Epithelial cell of prostate (primary cell): ENCODE data around the gene MYO5B.

DNA sequence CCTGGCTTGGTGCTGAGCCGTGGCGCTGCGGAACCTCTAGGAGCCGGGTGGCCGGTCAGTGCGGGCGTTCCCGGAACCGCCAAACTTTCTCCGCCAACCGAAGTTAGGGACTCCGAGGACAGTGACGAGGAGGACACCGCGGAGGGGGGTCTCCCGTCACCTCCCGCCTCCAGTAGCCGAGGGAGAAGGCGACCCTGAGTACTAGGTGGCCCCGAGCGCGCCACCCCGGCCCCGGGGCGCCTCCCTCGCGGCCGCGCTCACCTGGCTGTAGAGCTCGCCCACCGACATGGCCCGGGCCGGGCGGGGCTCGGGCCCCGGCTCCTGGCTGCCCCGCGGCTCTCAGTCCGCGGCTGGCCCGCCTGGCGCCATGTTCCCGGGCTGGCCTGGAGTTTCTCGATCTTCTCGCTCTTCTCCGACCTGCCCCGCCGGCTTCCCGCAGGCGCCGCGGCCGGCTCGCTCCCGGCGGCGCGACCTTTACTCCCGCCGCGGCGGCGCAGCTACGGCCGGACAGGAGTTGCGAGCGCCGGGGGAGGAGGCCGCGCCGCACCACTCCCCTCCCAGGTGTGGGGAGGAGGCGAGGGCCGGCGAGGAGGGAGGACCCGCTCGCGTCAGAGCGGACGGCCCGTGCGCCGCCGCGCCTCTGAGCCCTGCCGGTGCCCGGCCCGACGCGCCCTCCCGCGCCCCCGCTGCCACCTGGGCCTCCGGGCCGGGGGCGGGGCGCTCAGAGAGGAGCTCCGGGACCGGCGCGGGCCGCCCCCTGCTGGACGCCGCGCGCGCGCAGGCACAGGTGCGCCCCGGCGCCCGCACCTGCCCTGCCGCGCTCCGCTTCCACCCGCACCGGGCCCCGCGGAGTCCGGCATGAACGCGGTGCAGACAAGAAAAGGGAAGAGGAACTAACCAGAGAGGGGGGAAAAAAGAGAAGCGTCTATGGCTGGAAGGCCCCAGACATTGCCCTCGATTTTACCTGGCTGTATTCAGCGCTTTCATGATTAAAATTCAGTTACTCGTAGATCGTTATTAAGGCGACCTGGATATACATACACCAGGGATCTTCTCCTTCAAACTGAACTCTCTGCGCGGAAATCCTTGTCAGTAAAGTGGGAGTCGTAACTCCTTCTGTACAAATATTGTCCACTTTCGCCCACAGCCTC, at the start of gene MYO5B:
Gene MYO5B, minus strand, starts transcription at position 642 of the 1,151 bp plus-strand sequence.
- RRBS, result 1% methylated on average over 78 of the region's 131 CpGs

- RRBS, result 33% methylated on average over 22 of the region's 58 CpGs
These were observed 2.0 kb upstream of the CFAP53 start for GRCh38 chr18:50267948-50268966.

- RRBS, result 3% methylated on average over 5 of the region's 23 CpGs
These were observed 1.0 kb downstream of the CXXC1 start for GRCh38 chr18:50286344-50287021.

- RRBS, result no CpG with 5 or more reads among the region's 9 CpGs
These were observed 723 bp downstream of the SKA1 start for GRCh38 chr18:50375445-50376093.

- RRBS, result no CpG with 5 or more reads among the region's 11 CpGs
These were observed 93.8 kb downstream of the MAPK4 start for GRCh38 chr18:50653629-50654111.

DNA sequence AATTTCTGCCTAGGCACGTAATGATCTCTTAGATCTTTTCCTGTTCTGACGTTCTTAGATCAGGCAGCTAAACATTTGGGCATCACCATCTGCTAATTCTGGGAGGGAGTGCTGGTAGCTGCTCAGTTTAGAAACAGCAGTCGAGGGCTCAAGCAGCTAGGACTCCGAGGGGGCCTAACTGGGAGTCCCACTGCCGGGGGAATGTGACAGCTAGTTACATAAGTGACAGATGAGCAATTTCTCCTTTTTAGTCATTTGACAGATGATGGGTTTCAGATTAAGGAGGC, 92.8 kb downstream of the MRO start:
- RRBS, result no CpG with 5 or more reads among the region's 5 CpGs

DNA sequence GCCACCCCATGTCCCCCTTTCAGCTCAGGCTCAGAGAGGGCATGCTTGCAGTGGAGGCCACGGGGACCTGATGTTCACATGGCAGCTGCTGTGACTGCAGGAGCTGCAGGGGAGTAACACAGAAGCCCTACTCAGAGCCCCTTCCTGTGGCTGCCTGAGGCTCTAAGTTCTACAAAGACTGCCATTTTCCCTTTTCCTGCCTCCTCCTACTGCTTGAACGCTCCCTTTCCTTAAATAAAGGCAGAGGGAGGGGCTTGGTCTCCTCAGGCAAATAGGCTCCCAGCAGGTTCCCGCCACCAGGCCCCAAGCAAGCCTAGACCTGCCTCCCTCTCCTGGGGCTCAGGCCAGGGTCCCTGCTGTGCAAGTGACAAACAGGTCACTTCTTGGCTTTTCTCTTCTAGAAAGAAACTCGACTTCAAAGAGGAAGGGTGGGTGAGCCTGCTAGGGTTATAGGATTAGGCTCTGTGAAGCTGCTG, 71.6 kb downstream of the MRO start:
- RRBS, result no CpG with 5 or more reads among the region's 4 CpGs

GRCh38 chr18:50796593-50796880, 23.3 kb downstream of the MRO start:
- RRBS, result no CpG with 5 or more reads among the region's 1 CpG

DNA sequence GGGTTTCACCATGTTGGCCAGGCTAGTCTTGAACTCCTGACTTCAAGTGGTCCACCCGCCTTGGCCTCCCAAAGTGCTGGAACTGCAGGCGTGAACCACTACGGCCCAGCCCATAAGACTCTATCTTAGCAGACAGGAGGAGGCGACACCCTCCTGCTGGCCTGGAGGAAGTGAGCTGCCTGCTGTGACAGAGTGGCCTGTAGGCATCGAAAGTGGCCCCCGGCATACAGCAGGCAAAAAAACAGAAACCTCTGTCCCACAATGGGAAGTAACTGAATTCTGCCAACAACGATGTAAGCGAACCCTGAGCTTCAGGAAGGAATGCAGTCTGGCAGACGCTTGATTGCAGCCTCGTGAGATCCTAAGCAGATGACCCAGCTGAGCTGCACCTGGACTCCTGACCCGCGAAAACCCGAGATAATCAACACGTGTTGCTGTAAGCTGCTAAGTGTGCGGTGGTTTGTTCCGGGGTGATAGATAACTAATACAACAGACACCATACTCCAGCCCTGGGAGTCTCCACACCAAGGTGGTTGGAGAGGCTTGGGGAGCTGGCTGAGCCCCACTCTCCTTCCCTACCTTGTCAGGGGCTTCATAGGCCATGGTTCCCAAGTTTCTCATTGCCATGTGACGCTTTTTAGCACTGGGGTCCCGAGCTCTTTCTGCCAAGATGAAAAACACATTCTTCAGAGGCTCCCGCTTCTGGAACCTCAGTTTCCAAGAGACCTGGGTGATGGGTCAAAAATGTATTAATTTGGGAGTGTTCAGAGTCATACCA, 13.5 kb downstream of the MRO start:
- RRBS, result no CpG with 5 or more reads among the region's 19 CpGs

DNA sequence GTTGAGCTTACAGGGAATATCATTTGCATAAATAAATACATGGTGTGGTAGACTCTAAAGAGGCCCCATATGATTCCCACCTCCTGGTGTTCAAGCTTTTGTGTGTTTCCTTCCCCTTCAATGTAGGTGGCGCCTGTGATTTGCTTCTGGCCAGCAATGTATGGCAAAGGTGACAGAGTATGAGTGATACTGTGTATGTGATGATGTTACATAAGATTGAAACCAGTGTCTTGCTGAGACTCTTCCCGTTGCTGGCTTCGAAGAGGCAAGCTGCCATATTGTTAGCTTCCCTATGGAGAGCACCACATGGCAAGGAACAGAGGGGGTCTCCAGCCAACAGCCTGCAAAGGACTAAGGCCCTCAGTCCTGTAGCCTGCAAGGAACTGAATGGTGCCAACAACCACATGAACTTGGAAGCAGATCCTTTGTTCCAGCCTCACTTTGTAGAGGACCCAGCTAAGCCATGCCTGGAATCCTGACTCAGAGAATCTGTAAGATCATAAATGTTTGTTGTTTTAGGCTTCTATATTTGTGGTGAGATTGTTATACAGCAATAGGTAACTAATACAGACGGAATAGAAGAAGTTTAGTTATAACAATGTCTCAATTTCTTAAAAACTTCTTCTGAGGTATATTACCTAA, 1.7 kb upstream of the SMAD4 start:
- RRBS, result no CpG with 5 or more reads among the region's 4 CpGs

GRCh38 chr18:51030389-51031470, 717 bp downstream of the SMAD4 start:
- RRBS, result under 1% methylated on average over 41 of the region's 91 CpGs

GRCh38 chr18:51178679-51179364, 18.7 kb downstream of the MEX3C start:
- RRBS, result no CpG with 5 or more reads among the region's 15 CpGs

DNA sequence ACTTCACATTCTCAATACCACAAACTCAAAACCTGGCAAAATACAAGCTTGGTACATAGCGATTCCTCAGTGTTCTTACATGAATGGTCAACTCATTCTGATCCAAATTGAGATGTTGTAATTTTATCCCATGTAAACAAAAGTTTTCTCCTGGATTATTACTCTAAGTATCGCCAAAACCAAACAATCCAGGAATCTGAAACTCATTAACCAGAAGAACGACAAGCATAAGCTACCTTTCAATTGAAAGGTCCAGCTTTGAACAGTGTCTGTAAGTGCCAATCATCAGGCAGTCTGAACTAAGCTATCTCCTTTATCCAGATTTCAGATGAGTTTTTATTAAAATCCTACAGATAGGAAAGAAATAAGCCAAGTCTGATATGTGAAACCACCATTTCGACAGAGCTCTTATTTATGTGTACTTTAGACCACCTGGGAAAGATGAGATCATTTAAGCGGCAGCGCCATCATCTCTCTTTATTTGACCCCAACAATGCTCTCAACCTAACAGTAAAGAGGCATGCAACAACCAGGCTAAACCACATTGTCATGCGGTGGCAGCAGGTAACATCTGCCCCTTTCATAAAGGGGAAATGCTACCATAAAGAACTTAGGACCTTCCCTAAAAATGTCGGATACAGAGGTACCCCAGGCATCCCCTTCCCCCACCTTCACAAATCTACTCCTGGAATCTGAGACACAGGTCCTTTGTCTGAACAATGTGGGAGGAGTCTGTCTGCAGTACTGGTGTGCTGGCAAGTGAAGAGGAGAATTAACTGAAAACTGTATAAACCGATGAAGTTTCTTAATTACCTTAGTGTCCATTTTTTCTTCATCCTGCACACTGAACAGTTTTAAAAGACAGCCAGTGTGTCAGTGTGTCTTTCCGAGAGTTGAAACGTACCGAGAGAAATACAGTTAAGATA, 2.2 kb downstream of the MEX3C start:
- RRBS, result no CpG with 5 or more reads among the region's 12 CpGs

- RRBS, result 0% methylated on average over 2 of the region's 19 CpGs
These were observed 275.5 kb upstream of the CCDC68 start for GRCh38 chr18:55234668-55235348.

- RRBS, result no CpG with 5 or more reads among the region's 8 CpGs
These were observed 185.2 kb downstream of the TCF4 start for GRCh38 chr18:55402672-55403222.

- RRBS, result no CpG with 5 or more reads among the region's 2 CpGs
These were observed 2.8 kb downstream of the TCF4 start for GRCh38 chr18:55585035-55585650.

GRCh38 chr18:55780064-55781274, 192.5 kb upstream of the TCF4 start:
- RRBS, result 3% methylated on average over 31 of the region's 78 CpGs

- RRBS, result no CpG with 5 or more reads among the region's 5 CpGs
These were observed 76.0 kb downstream of the TXNL1 start for GRCh38 chr18:56562421-56562772.

DNA sequence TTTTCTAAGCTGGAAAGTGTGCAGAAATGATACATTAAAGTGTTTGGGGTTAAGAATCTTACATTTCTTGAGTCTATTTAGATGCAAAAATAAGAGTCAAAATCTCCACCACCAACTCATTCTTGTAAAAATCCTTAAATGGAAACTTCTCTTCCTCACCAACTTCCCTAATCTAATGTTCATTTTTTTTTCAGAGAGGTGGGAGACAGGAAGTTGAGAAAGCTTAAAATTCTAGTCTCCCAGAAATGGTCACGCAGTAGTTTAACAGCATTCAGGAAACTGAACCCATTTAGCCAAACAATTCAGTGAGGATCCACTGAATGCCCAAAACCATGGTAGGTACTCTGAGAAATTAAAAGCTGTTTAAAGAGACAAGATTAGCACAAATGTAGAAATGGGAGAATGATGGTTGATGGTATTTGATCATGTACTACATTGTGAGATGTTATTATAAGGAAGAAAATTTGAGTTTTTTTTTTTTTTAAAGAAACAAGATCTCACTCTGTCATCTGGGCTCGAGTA, 68.9 kb downstream of the TXNL1 start:
- RRBS, result no CpG with 5 or more reads among the region's 2 CpGs